Epithelial cell of esophagus (primary cell): Measurements from ENCODE around the genes SGK1 and MYB.

DNA sequence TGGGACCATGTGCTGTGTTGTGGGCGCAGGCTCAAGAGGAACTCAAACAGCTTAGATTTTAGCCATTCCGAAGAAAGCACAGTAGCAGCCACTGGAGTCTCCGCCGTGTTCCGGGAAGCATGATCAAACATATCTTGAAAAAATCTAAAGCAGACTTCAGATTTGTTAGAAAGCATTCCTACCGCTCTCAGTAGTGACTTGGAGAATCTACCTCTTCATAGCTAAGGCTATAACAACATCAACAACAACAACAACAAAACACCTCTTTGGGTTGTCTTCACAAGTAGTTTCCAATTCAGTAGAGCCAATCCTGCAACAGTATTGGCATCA is 6.2 kb downstream of the SGK1 start:
- RRBS: no CpG with 5 or more reads among the region's 6 CpGs

GRCh38 chr6:134317345-134318276 is at the start of gene SGK1:
TSS of gene SGK1 (minus strand) at chr6:134318112.
- RRBS: 0% methylated on average over 7 of the region's 36 CpGs

DNA sequence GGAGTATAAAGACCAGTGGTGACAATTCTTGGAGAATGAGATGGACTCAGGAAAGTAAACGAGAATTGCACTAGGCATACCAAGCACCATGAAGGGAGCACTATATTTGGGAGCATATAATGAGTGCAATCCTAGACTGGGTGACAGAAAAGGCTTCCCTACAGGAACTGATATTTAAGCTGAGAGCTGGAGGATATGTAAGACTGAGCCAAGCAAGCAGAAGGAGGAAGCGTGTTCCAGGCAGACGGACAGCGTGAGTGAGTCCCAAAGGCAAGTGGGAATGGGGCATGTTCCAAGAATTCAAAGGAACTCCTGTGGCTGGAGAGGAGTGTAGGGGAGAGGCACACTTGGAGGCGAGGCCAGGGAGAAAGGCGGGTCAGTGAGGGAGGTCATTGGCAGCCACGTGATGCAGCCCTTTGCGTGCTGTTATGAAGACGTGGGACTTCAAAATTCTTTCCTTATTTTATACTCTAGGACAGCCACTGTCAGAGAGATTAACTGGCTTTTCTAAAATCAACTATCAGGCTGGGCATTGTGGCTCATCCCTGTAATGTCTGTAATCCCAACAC is 27.9 kb upstream of the SGK1 start:
- RRBS: no CpG with 5 or more reads among the region's 9 CpGs

- RRBS: no CpG with 5 or more reads among the region's 24 CpGs
Measured at GRCh38 chr6:134347749-134349030, 30.3 kb upstream of the SGK1 start.

DNA sequence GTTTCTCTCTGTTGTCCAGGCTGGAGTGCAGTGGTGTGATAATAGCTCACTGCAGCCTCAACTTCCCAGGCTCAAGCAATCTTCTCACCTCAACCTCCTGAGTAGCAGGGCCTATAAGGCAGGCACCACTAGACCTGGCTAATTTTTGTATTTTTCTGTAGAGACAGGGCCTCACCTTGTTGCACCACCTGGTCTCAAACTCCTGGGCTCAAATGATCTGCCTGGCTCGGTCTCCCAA is 81.7 kb upstream of the SGK1 start:
- RRBS: no CpG with 5 or more reads among the region's 1 CpG

- RRBS: no CpG with 5 or more reads among the region's 5 CpGs
Measured at GRCh38 chr6:134420554-134421409, 102.9 kb upstream of the SGK1 start.

DNA sequence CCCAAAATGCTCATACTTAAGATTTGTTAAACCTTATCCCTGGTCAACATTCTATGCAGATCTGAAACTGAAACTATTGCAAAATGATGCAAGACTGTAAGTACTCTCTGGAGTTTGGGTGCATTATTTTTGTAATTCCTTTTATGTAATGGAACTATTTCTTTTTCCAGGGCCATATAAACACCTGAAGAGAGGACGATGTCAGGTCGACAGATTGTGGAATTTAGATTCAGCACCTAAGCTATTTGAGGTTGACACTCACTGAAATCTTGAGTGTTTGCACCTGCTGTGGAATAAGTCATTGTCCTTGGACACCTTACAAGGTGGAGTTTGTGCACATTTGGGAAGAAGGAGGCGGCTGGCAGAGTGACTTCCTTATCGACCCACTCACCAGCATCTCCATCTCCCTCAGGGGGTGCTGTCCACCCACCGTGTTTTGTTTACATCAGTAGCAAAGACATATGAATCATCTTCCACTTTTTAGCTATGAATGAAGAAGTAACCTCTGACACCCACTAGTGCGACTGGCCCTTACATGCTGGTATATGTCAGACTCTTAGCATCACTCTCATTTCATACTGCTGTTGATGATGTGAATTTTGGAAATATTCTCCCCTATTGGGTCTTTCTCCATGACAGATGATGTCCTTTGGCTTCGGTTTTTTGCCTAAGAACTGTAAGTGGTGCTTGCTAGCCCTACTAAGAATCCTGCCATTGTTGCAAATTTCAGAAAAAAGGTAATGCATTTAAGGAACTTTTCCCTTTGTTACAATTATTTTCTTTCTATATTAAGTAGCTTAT is 119.4 kb upstream of the SGK1 start:
- RRBS: no CpG with 5 or more reads among the region's 7 CpGs

- RRBS: no CpG with 5 or more reads among the region's 8 CpGs
Measured at GRCh38 chr6:134464527-134465083, 146.7 kb upstream of the SGK1 start.

- RRBS: no CpG with 5 or more reads among the region's 1 CpG
Measured at GRCh38 chr6:134523931-134524417, 206.1 kb upstream of the SGK1 start.

GRCh38 chr6:134622077-134622398 is 304.1 kb upstream of the SGK1 start:
- RRBS: no CpG with 5 or more reads among the region's 1 CpG

- RRBS: no CpG with 5 or more reads among the region's 15 CpGs
Measured at GRCh38 chr6:134630434-134631309, 312.8 kb upstream of the SGK1 start.

DNA sequence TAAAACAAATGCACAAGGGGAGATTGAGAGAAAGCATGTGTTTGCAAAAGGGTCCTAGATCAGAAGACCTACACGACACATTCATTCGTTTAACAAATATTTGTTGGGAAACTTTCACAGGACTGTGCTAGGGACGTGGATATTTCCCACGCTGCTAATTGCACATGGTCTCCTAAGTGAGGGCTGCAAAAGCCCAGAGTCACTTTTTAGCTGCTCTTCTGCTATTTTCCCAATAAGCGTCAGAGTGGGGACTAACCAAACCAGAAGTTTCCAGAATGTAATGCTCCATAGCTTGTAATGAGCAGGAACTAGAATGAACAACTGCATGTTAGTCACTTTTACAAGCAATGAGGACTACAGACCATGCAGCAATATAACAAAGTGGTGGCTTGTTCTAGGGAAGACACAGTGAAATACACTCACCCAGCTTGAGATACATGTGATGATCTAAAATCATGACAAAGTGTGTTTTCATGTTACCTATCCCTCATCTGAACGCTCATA is 314.0 kb upstream of the SGK1 start:
- RRBS: no CpG with 5 or more reads among the region's 6 CpGs

DNA sequence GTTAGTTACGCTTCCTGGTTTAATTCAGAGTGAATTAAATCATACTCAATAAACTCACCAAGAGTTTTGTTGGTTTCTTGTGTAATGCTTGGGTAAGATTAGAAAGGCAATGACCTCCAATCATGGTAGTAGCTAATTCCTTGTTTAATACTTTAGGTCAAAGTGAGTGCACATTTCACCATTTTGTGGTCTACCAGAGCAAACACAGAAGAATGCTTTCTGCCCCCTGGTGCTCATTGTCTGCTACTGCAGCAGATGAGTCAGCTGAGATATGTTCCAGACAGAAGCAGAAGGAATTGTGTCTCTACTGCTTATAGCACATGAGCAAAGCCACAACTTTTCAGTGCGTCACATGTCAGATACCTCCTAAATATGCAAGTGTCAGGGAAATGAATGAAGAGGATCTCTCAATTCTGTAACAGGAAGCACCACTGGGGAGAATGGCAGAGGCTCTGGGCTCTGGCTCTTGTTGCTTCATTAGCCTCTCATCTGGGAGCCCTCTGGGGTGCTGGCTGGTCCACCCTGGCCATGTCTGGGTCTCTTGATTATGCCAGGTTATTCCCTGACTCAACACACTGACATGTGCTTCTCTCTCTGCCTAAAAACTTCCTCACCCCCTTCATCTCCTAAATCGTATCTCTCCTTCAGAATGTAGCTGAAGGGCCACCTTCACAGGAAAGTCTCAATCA is 308.9 kb downstream of the ALDH8A1 start:
- RRBS: no CpG with 5 or more reads among the region's 3 CpGs

- RRBS: no CpG with 5 or more reads among the region's 8 CpGs
Measured at GRCh38 chr6:134714810-134715174, 235.1 kb downstream of the ALDH8A1 start.

DNA sequence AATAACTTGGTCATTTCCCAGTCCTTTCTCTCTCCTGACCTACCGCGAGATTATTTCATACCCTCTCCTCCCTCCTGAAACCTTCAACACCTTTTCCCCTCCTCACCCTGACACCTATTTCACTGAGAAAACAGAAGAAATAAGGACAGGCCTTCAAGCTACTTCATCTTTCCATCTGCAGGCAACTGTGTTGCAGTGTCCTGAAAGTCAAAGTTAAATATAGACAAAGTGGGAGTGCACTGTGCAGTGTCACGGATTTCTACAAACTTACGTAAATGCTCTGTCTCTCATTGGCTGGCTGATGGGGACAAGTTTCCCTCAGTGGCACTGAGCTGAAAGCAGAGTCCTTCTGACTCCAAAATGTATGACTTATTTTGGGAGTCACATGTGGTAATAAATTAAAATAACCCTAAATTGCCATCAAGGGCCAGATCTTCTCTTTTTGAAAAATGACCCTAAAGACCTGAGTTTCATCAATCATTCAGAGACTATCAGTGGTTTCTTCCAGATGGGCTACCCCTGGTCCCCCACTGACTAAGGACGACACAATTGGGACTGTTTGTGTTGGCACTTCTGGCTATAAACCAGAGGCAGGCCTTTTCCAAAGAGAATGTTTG is 21.7 kb downstream of the ALDH8A1 start:
- RRBS: no CpG with 5 or more reads among the region's 5 CpGs

GRCh38 chr6:135044649-135045205 is 9.9 kb downstream of the HBS1L start:
- RRBS: no CpG with 5 or more reads among the region's 6 CpGs

DNA sequence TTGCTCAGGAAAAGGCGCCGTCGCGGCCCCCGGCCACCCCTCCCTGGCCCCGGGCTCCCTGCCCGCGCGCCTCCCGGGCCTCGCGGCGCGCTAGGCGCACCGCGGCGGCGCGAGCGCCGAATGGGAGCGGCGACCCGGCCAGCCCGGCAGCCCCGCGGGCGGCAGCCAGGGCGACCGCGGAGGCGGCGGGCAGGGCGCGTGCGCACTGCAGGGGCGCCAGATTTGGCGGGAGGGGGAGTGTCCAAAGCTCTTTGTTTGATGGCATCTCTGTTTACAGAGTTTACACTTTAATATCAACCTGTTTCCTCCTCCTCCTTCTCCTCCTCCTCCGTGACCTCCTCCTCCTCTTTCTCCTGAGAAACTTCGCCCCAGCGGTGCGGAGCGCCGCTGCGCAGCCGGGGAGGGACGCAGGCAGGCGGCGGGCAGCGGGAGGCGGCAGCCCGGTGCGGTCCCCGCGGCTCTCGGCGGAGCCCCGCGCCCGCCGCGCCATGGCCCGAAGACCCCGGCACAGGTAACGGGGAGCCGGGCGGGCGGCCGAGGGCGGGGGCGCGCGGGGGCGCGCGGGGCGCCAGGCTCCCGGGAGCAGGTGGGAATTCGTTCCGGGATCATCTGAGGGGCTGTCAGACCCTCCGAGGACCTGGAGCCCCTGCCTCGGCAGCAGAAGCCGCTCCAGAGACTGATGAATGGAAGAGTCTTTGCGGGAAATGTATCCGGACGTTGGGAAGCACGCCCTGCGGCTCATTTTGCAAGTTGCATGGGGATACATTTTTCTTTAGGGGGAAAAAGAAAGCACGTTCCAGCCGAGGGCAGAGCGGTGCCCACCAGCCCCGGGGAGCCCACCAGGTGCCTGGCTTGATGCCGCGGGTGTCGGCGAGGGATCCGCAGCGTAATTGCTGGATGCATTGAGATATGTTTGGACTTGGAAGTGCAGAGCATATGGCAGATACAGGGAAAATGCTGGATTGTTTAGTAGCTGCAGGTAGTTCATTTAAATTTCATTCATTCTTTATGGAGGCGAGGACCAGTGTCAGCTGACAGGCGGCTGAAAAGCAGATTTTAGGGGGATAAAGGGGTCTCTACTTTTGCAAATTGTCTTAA is at the start of gene MYB:
Gene MYB (plus strand): TSS at position 283 of the 1,098 bp plus-strand sequence.
- RRBS: 1% methylated on average over 53 of the region's 101 CpGs

- RRBS: no CpG with 5 or more reads among the region's 8 CpGs
Measured at GRCh38 chr6:135191717-135192156, 10.6 kb downstream of the MYB start.

GRCh38 chr6:135211059-135212218 is 30.3 kb downstream of the MYB start:
- RRBS: no CpG with 5 or more reads among the region's 12 CpGs

- RRBS: no CpG with 5 or more reads among the region's 1 CpG
Measured at GRCh38 chr6:135305504-135306054, 124.5 kb downstream of the MYB start.